AG04450 (cell line): ENCODE data around the gene CD36.

DNA sequence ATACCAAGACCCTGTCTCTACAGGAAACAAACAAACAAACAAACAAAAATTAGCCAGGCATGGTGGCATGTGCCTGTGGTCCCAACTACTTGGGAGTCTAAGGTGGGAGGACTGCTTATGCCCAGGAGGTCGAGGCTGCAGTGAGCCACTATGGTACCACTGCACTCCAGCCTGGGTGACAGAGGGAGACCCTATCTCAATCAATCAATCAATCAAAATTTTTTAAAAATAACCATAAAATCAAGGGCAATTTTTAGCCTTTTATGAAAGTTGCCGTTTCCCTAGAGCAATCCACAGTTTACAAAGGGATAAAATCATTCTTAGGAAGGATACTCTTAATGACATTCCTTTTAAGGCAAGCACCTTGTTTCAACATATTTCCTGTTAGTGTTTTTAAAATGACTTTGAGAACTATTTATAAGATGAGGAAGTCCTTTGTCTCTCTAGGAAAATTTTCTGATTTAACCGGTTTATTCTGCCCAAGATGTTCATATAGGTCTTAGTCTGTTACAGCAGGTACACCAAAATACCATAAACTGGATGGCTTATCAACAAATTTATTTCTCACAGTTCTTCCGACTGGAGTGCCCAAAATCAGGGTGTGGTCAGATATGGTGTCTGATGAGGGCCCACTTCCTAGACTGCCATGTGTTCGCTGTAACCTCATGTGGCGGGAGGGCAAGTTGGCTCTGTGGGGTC lies 78.0 kb downstream of the GSAP start:
- CAGE, long polyA plus RNA = no peak
- RRBS = no CpG with 5 or more reads among the region's 6 CpGs

DNA sequence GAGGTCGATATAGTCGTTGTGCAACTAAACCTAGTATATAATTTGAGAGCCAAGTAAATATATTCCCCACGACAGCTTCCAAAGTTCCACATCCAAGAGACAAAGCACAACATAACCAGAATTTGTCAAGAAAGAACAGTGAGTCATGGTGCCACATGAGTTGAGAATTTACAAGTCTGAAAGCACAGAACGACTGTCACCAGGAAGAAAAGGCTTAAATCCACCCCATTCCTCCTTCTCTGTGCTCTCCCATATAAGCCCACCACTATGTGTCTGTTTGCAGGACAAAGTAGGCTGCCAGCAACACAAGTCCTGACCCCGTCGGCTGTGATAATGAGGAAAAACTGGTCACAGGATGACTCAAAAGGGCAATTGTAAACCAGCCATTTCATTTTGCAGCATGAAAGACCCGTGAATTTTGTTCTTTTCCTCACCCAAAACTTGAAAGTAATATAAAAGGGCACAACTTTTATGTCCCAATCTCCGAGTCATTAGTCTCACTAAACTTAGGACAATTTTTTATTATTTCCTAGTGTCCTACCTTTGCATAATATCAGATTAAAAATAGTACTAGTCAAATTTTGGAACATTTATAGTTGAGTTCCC lies 32.7 kb downstream of the GSAP start:
- CAGE, long polyA plus RNA = no peak
- RRBS = no CpG with 5 or more reads among the region's 8 CpGs

DNA sequence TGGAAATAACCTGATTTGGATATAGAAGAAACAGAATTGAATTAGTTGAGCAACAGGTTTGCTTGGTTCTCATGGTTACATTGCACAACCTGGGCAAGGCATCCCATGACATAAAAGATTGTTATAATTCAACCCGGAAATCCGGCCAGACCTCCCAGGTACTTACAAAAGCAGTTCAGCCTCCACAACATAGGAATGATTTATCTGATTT lies 55.1 kb upstream of the PTPN12 start:
- CAGE, long polyA plus RNA = no peak
- RRBS = no CpG with 5 or more reads among the region's 2 CpGs

DNA sequence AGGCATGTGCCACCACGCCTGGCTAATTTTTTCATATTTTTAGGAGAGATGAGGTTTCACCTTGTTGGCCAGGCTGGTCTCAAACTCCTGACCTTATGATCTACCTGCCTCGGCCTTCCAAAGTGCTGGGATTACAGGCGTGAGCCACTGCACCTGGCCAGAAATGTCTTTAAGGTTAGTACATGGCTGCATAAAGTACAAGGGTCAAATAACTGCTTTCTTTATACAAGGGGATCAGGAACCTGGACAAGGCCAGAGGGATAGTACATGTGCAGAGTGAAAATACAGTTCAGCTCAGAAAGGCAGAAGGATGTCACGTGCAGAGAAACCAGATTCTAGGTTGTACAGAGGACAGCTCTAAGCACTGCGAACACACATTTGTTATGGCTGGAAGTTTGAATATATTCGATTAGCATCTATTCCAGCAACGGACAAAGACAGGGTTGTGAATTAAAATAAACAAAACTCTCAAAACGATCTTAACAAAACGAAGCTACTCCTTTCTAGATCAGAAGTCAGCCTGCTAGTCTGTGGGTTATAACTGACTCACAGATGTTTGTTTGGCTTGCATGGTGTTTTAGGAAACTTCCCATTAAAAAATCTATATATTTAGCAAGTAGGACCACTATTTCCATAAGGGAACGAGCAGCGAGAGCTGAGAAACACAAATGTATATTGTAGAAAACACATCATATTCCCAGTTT lies 5.9 kb upstream of the RSBN1L start:
- CAGE, long polyA plus RNA = no peak
- RRBS = no CpG with 5 or more reads among the region's 11 CpGs

DNA sequence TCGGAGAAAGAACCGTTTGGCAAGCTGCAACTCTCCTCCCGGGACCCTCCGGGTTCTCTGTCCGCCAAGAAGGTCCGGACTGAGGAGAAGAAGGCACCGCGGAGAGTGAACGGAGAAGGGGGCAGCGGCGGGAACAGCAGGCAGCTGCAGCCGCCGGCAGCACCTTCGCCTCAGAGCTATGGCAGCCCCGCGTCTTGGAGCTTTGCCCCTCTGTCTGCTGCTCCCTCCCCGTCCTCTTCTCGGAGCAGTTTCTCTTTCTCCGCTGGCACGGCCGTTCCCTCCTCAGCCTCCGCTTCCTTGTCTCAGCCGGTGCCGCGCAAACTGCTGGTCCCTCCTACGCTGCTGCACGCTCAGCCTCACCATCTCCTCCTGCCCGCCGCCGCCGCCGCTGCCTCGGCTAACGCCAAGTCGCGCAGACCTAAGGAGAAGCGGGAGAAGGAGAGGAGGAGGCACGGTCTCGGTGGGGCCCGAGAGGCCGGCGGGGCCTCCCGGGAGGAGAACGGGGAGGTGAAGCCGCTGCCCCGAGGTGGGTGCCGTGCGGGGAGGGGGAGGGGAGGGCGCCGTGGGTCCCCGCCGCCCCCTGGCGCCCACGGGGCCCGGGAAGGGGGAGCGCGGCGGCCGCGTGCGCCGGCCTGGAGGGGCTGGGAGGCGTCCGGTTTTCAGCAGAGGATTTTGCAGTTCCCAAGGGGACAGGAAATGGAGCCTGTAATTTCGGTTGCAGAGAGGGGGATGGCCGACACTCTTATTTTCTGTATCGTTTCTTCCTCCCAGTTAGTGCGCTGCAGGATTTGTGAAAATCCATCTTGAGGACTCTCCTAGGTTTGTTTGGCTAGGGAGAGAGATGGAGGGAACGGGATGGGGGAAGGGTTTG lies 506 bp downstream of the RSBN1L start:
- CAGE, long polyA plus RNA = start-site peak on the plus strand centred at position 512 of the sequence, 20 bp wide, 126 and 134 reads in 2 replicates
- RRBS = 3% methylated on average over 16 of the region's 69 CpGs

DNA sequence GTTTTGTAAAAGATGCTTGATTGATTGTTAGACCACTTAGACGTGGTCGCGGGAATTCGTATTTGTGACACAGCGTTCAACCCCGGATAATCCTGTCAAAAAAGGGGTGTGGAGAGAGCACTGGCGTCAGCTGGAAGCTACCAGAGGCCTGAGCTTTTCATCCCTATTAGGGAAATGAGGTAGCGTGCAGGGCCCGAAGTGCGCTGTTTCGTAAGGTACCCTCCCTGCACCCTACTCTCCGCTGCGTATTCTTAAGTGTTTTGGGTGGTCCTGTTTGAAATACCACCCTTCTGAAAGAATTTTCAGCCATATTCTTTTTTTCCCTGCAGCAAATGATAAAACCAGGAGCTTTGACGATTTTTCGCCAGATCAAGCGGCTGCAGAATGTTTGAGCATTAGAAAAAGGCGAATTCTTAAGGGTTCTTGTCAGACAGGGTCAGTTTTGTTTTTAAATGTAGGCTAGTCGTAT lies 1.2 kb downstream of the RSBN1L start:
- CAGE, long polyA plus RNA = no peak
- RRBS = no CpG with 5 or more reads among the region's 18 CpGs

DNA sequence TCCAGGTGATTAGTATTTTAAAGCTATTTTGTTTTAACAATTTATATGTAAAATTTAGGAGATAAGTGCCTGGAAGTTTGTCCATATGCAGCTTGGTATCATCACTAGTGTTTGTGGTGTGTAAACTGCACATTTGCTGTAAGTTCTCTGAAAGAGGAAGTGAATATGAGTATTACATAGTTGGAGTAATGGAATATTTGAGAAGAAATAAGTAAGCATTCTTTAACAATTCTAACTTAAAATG lies 2.0 kb downstream of the RSBN1L start:
- CAGE, long polyA plus RNA = no peak

DNA sequence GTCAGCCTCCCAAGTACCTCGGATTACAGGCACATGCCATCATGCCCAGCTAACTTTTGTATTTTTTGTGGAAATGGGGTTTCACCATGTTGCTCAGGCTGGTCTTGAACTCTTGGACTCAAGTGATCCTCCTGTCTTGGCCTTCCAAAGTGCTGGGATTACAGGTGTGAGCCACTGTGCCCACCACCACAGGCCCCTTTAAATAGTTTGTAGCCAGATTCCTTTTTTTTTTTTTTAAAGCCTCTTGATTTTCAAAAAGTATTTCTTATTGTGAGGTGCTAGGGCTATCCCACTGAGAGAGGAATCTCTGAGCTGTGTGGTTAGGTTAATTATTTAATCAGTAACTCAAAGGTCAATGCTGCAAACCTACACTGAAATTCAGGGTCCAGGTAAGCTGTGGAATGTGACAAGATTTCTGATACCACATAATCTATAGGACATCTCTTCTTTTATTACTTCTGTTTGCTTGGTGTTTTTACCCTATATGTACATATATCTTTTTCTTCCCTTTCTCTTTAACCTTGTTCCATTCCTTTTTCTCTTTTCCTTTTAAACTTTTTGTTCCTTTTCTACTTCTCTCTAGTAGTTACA lies 31.8 kb downstream of the TMEM60 start:
- CAGE, long polyA plus RNA = no peak
- RRBS = no CpG with 5 or more reads among the region's 1 CpG

DNA sequence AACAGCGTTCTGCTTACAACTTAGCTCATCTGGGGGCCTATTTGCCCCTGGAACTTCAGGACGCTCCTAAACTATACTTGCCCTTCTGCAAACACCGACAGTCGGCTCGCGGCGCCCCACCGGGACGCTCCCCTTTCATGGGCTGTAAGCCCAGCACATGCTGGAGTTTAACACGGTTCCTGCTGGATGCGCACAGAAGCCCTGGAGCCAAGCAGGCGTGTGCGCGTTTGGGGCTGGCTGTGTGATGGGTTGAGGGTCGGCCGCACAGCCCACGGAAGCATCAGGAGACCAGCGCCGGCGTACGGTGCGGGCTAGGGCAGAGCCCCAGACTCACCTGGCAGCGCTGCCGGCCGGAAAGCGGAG lies 333 bp downstream of the TMEM60 start:
- CAGE, long polyA plus RNA = no peak
- RRBS = 3% methylated on average over 6 of the region's 26 CpGs

GRCh38 chr7:77799938-77800502 lies 1.8 kb upstream of the TMEM60 start:
- CAGE, long polyA plus RNA = no peak
- RRBS = no CpG with 5 or more reads among the region's 5 CpGs

- CAGE, long polyA plus RNA = no peak
- RRBS = no CpG with 5 or more reads among the region's 5 CpGs
Measured at GRCh38 chr7:78018450-78018821, 220.2 kb upstream of the TMEM60 start.

DNA sequence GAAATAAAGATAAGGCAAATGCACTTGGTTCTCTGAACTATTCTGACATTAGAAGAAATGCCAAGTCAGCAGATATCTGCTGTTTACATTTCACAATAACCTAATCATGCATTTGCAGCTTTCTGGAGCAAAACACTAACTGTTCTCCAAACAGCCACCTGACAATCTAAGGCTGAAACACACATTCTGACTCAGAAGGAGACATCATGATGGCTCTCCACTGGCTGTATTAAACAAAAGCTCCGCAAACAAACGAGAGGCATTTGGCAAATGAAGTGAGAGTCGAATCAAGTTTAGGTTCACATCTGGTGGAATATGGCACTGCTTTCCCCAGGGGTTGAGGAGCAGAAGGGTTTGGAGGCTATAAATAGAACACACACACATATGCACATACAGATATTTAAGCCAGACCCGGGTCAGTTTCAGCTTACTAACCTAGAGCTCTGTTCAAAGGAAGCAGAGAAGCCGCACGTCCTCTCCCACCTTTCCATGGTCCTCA lies 683.0 kb downstream of the MAGI2 start:
- CAGE, long polyA plus RNA = no peak
- RRBS = no CpG with 5 or more reads among the region's 6 CpGs

- CAGE, long polyA plus RNA = no peak
- RRBS = no CpG with 5 or more reads among the region's 5 CpGs
Measured at GRCh38 chr7:80279583-80280301, 145.1 kb downstream of the GNAI1 start.

GRCh38 chr7:80526436-80526914 lies 14.6 kb upstream of the GNAT3 start:
- CAGE, long polyA plus RNA = no peak
- RRBS = no CpG with 5 or more reads among the region's 5 CpGs

GRCh38 chr7:80638031-80639029 lies at the start of gene CD36:
TSS of gene CD36 (plus strand) at chr7:80638642.
- CAGE, long polyA plus RNA = no peak
- RRBS = no CpG with 5 or more reads among the region's 6 CpGs

- CAGE, long polyA plus RNA = no peak
- RRBS = no CpG with 5 or more reads among the region's 10 CpGs
Measured at GRCh38 chr7:80645872-80647026, 7.8 kb downstream of the CD36 start.

DNA sequence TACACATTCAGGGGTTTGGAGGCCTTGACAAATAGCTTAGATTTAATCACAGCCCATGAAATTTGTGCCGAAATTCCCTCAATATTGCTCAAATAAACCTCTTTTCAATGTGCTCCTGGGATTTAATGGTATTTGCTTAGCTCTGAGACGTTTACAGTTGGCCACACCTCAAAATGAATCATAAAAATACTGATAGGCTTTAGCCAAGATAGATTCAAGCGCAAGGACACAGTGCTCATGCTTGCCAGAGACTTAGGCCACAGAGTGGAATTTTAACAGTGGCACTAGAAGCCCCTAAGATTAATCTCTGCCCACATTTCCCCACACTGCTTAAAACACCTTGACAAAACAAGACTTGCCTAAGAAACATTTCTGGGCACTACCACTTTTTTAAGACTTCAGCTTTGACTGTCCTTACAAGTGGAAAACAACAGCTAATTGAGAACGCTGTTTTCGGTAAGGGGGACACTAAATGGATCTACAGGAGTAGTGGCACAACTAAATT lies 2.3 kb upstream of the SEMA3C start:
- CAGE, long polyA plus RNA = no peak
- RRBS = no CpG with 5 or more reads among the region's 5 CpGs

- CAGE, long polyA plus RNA = no peak
- RRBS = no CpG with 5 or more reads among the region's 5 CpGs
Measured at GRCh38 chr7:80922088-80922526, 3.3 kb upstream of the SEMA3C start.

- CAGE, long polyA plus RNA = no peak
- RRBS = no CpG with 5 or more reads among the region's 2 CpGs
Measured at GRCh38 chr7:80942110-80942735, 23.4 kb upstream of the SEMA3C start.

DNA sequence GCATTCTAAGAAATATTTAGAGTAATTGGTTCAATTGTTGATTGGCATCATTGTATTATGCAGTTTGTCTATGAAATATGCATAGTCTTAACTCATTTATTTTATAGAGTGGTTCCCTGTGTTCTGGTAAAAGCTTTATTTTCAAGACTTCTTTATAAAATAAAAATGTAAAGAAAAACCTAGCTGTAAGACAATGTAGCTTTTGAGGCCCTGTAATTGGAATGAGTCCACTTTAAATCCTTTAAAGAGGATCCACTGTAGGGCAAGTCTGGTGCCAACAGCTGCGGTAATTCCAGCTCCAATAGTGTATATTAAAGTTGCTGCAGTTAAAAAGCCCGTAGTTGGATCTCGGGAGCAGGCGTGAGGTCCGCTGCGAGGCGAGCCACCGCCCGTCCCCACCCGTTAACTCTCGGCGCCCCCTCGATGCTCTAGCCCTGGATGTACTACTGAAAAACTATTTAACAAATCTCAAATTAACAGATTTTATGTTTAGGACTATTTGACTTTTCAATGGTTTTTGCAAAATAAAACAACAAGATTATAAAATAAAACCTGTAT lies 414.6 kb upstream of the SEMA3C start:
- CAGE, long polyA plus RNA = no peak
- RRBS = no CpG with 5 or more reads among the region's 13 CpGs